ENCODE measurements around the gene GEMIN6.

DNA sequence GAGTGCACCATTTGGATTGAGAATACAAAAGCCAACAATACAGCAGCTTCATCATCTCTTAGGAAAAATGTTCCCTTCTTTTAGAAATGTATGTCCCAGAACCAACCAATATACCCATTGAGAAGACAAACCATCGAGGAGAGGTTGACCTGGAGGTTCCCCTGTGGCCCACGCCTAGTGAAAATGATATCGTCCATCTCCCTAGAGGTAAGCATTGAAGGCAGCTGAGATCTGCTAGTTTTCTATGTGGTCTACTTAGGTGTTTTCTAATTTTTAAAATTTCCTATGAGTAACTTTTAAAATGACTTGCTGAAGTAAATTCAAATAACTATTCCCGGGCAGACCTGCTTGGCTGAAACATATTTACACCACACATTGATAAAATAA, 53.7 kb downstream of the FEZ2 start:
- PRO-cap, result no peak

DNA sequence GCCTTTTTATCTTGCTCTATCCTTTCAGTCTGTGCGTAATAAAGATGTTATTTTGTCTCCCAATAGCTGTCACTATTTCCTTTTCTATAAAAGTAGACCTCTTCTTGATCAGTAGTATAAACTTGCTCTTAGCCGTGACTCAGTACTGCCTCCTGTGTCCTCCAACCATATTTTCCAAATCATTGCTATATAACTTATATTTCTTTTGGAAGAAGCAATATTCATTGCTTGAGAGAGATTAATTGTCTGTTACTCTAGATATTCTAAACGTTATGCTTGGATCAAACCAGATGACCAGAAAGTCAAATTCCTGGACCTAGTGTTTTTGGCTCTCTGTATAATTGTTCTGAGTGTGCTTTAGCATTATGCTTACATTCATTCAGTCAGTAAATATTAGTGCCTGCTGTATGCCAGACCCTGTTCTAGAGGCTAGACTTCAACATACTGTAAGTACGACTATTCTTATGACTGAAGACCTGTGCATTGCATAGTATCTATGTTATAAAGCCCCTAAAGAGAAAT, 52.9 kb downstream of the FEZ2 start:
- PRO-cap, result no peak

- PRO-cap, result no peak
Observed at GRCh38 chr2:36590735-36591242, 7.2 kb downstream of the FEZ2 start.

- PRO-cap, result no peak
Observed at GRCh38 chr2:36893884-36894111, 72.5 kb downstream of the STRN start.

GRCh38 chr2:36962884-36963463, 3.4 kb downstream of the STRN start:
- PRO-cap, result no peak

DNA sequence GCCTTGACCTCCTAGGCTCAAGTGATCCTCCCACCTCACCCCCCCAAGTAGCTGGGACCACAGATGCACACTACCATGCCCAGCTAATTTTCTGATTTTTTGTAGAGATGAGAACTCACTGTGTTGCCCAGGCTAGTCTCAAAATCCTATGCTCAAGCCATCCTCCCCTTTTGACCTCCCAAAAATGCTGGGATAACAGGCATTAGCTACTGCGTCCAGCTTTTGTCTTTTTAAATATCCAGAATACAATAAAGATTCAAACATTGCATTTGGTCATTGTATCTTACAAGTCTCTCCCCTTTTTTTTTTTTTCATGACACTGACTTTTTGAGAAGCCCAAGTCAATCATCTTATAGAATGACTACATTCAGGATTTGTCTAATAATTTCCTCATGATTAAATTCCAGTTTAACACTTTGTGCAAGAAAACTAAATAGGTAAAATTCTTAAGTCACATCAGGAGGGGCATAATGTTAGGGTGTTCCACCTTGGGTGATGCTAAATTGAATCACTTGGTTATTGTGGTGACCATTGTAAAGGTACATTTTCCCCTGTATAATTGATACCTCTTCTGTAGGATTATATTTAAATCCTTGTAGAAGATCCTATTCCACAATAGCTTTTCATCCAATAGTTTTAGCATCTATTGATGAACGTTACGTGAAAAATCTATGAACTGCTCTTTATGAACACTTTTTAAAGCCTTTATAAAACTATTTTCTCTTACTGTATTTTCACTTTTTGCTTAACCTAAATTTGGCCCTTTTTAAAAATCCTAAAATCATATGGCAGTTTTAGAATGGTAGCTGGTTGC, 20.3 kb downstream of the GPATCH11 start:
- PRO-cap, result no peak

- PRO-cap, result no peak
Observed at GRCh38 chr2:37324841-37325572, 374 bp upstream of the PRKD3 start.

GRCh38 chr2:37562178-37562692, 109.2 kb downstream of the CDC42EP3 start:
- PRO-cap, result no peak

- PRO-cap, result no peak
Observed at GRCh38 chr2:37566355-37567173, 104.9 kb downstream of the CDC42EP3 start.

GRCh38 chr2:37585866-37586770, 85.3 kb downstream of the CDC42EP3 start:
- PRO-cap, result no peak

DNA sequence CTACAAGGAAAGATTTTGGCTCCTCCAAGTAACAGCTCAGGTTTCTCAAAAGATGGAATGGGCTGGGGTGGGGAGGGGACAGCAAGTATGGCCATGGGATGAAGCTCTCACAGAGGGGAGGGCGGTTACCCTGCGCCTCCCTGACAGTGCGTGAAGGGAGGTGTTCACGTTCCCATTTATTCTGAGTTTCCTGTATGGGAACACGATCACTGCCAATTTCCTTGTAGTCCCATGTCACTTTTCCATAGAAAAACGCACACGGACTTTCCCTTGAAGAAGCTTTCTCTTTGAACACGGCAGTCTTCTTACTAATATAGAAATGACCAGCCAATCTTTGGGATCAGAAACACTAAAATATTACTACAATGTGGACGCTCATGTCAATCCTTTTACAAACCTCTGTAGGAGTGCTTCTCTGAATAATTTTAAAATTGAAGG, 16.9 kb downstream of the CDC42EP3 start:
- PRO-cap, result no peak

DNA sequence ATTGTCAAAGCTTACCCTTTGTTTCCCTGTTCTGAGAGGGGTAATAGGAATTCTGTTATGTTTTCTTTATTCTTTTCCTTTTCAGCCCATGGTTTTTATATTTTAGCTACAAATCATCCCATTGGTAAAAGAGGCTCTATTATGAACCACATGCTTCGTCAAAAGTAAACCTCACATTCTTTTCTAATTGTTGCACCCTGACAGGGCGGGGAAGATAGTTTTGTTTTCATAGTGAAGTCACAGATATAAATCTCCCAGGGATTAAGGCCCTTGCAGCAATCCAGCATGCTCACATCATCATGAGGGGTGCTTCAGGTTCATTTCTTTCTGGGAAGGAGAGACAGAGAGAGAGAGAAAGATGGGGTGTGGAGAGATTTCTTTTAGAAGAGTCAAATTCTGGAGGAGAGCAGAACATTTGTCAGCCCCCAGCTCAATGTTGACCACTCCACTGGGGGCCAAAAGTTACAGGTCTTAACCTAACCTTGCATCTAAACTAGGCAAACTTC, 124.5 kb upstream of the CDC42EP3 start:
- PRO-cap, result no peak

DNA sequence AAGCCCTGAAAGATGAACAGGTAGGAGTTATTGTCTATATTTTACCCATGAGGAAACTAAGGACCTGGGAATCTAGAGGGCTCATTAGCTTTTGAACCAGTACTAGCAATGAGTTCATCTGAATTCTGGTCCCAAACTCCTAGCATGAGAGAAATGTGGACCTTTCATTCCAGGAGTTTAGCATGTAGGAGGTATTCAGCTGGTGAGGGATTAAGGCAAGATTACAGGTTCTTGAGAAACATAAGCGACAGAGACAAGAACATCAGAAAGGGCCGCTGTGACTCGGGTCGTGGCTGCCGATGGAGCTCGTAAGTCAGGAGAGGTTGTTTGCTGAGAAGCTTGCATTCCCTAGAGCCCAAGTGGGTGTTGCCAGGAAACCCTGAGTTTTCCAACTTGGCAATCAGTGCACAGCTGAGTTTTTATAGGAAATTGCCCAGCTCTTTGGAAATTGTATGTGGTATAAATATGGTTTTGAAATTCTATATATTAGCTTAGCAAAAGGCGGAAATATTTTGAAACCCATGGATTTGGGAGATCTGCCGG, 46.3 kb upstream of the CYP1B1 start:
- PRO-cap, result no peak

DNA sequence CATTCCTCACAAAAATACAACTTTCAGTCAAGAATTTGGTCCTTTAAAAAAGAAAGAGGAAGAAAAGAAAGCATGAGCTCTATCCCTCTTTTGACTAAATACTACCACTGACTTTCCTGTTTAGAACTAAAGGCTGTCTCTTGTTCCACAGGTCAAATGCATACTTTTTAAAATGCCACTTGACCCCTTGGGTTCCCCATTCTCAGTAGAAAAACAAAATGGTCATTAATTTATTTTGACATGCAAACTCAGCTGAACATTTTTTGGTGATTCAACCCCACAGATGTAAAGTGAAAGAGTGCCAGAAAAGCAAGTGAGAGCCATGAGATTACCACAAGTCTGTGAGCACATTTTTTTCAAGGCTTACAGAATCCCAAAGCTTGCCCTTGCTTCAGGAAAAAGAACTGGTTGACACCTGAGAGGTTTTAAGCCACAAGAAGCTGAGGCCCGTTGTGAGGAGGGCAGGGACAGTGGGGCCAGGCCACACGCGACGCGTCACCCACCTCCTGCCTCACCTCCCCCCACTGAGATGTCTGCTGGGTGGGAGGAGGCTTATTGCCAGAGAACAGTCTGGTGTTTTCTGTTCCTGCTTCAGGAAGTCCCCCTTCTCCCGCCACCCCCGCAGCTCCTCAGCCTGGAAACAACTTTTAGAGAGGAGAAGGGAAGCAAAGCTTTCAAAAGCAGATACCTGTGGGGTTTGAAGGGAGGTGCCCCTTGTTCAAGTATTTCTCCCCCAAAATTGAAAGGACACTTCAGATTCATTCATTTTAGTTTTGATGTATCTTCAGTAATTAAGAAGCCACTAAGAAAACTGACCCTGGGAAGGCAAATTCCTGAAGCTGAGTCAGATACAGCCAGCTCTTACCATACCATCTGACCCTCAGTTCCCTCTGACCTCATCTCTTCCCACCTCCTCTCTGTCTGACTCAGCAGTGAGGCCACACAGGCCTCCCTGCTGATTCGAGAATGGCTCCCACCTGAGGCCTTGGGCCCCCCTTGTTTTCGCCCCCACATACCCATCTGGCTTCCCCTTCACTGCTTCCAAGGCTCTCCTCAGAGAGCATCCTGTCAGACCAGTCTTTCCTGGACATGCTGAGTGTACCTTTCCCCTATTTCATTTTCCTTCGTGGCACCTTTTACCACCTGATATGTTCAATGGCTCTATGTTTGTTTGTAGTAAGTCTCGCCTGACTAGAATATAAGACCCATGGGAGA, 70.6 kb upstream of the CYP1B1 start:
- PRO-cap, result no peak

DNA sequence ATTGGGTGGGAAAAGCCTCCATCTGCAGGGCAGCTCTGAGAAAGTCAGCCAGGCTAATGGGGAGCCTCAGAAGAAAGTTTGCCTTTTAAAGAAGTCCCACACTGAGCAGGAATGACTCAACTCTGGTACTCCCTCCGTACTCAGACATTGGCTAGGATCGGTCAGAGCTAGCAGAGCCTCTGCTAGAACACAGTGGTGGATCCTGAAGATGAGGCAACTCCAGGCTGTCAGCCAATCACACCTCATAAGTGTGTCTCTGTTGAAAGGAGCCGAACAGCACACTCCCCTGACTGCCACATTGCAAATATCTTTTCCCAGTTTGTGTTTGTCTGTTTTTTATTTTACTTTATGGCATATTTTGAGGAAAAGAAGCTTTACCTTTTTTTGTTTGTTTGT, 96.9 kb downstream of the HNRNPLL start:
- PRO-cap, result no peak

GRCh38 chr2:38533742-38534135, 69.0 kb downstream of the HNRNPLL start:
- PRO-cap, result no peak

- PRO-cap, result bidirectional peak, plus-strand start at chr2:38603187, minus-strand start at chr2:38602897
Observed at GRCh38 chr2:38603122-38603416, 341 bp upstream of the HNRNPLL start.

DNA sequence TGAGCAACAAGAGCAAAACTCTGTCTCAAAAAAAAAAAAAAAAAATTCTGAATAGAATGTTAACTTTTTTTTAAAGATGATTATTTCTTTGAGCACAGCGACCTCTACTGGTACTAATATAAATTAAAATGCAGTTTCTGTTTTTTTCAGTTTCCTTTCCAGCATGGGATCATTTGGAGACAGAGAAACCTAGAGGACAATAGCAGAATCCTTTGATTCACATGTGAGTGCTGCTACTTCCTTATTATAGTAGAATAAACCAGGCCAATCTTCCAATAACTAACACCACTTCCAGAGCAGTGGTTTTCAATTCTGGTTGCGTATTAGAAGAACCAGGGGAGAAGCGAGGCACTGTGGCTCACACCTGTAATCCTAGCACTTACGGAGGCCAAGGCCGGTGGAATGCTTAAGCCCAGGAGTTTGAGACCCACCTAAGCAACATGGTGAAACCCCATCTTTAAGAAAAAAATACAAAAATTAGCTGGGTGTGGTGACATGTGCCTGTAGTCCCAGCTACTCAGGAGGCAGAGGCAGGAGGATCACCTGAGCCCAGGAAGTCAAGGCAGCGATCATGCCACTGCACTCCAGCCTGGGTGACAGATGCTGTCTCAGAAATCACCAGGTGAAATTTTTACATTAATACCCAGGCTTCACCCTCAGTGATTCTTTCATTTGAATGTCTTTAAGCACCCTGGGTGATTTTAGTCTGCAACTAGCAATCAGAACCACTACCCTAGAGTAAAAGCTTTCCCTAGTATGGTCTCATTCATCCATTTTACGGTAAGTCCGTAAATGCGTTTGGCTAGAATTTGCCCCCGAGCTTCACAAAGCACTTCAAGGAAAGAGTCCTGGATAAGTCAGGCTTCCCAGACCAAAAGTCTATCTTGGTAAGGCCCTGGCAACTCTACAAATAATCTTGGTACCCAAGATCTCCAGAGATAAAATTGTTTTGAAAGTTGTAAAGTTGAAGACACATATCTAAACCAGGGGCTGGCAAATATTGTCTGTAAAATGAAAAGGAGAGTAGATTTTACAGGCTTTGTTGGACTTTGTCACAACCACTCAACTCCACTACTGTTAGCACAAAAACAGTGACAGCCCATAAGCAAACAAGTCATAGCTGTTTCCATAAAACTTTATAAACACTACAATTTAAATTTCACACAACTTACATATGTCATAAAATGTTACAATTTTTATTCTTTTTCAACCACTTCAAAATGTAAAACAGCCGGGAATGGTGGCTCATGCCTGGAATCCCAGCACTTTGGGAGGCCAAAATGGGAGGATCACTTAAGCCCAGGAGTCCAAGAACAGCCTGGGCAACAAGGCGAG, 9.7 kb downstream of the SRSF7 start:
- PRO-cap, result no peak

GRCh38 chr2:38778032-38778299, at the start of gene GEMIN6:
TSS of gene GEMIN6 (plus strand) at chr2:38778210.
- PRO-cap, result bidirectional peak, plus-strand start at chr2:38778221, minus-strand start at chr2:38778127

- PRO-cap, result no peak
Observed at GRCh38 chr2:39051799-39052528, 68.9 kb downstream of the SOS1 start.

Data from progenitor cell of endocrine pancreas (in vitro differentiated cells).